ENCODE measurements around a stretch of chr10.

- PRO-cap, result no peak
Observed at GRCh38 chr10:7119522-7120094, 291.2 kb downstream of the SFMBT2 start.

GRCh38 chr10:7306067-7306338, 104.8 kb downstream of the SFMBT2 start:
- PRO-cap, result no peak

GRCh38 chr10:7401671-7402095, 9.2 kb downstream of the SFMBT2 start:
- PRO-cap, result unidirectional peak, plus-strand start at chr10:7402026

DNA sequence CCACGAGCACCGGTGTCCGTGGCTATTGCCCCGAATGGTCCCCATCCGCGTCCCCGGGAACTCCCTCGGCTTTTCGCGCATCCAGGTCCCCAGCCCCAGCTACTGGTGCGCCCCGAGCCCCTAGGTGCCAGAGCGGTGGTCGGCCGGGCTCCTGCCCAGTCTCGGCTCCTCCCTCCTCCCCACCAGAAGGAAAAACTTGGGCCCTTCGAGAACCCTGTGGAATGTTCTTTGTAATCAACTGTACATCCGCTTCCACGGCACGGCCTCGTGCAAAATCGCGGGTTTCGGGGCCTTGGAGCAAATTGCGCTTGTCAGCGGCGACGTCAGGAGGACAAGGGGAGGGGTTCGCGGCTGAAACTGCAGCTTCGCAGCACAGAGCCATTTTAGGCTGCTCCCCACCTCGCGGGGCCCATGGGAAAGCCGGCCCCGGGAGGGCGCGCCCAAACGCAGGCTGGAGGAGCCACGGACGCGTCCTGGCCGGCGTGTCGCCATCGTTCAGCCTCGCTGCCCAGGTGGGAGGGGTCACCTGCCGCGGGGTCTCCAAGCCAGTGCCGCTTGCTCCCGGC, 2.9 kb downstream of the SFMBT2 start:
- PRO-cap, result unidirectional peak, minus-strand start at position 178 of the sequence

DNA sequence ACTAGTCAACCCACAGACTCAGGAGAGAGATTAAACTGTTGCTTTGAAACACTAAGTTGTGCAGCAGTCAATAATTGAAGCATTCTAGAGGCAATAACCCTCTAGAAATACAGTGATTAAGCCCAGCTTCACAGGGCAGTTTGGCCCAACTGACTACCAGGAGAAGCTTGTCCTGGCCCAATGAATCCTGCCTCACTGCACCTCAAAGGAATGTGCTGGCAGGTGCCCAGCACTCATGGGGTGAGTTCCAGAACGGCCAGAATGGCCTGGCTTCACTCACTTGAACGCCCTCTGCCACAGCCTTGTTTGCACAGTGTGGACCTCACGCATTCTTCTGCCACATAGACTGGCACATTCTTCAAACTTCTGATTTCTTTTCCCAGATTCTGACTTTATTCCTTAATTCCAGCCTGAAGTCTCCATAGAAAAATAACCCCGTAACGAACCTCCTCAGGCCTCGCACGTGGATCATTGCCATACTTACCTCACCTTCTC, 6.6 kb upstream of the ITIH2 start:
- PRO-cap, result no peak

- PRO-cap, result no peak
Observed at GRCh38 chr10:7854751-7855710, 36.7 kb downstream of the TAF3 start.

DNA sequence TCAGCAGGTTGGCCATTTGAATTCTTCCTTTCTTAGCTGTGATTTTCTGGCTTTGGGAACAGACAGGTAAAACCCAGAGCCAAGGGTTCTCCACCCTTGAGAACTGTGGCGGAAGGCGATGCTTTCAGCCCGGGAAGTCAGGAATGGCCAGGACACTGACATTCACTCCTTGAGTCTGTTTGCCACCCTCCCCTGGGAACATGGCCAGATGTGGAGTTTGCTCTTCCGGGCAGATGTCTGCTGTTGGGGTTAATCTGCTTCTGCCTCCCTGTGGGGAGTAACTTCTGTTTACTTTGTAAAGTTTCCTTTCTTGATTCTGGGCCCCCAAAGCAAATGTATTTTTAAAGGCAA, 17.7 kb downstream of the GATA3 start:
- PRO-cap, result no peak

- PRO-cap, result no peak
Observed at GRCh38 chr10:8366088-8366775, 311.7 kb downstream of the GATA3 start.

DNA sequence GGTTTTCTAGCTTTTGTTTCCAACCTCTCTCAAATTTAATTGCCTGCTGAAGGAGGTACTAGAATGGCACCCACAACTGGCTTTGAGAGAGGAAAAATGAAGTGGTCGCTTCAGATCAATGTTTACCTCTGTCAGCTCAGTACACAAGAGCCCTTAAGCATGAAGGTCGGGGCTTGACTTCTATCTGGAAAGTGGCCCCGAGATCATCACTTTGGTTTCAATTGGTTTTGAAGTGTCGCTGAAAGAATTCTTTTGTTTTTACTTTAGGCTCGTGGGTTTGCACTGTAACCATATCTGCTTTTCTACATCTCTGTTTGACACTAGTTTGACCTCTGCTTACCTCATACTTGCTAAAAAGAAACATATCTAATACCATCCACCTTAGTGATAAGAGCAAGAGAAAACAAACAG, 361.7 kb downstream of the GATA3 start:
- PRO-cap, result no peak

- PRO-cap, result no peak
Observed at GRCh38 chr10:8416571-8416789, 362.0 kb downstream of the GATA3 start.

GRCh38 chr10:9016744-9017414, 962.4 kb downstream of the GATA3 start:
- PRO-cap, result no peak

DNA sequence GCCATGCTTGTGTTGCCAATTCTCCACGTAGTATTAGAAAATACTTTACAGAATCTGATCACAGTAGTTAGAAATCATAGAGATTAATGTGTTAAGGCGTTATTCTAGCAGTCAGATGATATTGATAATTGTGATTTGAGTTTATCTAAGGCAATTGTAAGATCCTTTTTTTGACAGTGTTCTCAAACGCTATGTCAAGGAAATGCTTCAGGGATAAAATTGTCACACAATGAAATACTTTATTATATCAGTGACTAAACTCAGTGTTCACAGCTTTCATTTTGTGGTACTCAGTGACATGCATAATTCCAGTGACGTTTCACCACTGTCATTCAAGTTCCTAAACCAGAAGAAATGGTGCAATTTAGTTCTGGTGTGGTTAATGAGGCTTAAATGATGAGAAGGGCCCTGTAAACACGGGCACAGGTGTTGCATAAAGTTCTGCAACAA, 1246.9 kb downstream of the GATA3 start:
- PRO-cap, result no peak

GRCh38 chr10:9462246-9462495, 1407.7 kb downstream of the GATA3 start:
- PRO-cap, result no peak

DNA sequence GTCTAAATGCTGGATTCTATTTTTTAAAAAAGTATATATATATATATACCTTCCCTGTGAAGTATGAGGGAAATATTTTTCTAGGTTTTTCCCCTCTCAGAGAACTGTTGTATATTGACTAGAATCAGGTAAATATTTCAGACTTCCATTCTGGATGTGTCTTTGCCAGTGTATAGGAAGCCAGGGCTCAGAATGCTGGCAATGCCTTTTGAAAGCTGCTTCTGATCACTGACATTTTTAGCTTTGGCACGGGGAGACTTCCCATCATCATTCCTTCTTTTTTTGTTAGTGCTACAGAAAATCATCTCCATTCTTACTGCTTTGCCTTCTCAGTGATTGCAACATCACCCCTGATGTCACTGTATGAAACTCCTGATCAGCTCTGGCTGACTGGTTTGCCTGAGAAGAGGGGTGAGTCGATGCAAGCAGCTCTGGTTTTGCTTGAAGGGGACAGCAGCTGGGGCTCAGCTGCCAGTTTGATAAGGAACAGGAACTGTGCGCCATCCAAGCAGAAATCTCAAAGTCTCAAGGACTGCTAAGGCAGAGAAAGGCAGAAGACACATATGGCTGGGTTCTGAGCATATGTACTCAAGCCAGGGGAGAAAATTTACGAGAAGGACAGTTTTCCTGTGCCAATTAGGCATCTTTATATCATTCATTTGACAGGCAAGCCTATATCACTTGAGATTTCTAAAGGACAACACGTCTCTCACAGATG, 808.6 kb upstream of the CELF2 start:
- PRO-cap, result no peak

- PRO-cap, result unidirectional peak, plus-strand start at chr10:10845340
Observed at GRCh38 chr10:10845045-10845605, 172.5 kb upstream of the CELF2 start.

GRCh38 chr10:11056864-11057315, 39.2 kb downstream of the CELF2 start:
- PRO-cap, result no peak

DNA sequence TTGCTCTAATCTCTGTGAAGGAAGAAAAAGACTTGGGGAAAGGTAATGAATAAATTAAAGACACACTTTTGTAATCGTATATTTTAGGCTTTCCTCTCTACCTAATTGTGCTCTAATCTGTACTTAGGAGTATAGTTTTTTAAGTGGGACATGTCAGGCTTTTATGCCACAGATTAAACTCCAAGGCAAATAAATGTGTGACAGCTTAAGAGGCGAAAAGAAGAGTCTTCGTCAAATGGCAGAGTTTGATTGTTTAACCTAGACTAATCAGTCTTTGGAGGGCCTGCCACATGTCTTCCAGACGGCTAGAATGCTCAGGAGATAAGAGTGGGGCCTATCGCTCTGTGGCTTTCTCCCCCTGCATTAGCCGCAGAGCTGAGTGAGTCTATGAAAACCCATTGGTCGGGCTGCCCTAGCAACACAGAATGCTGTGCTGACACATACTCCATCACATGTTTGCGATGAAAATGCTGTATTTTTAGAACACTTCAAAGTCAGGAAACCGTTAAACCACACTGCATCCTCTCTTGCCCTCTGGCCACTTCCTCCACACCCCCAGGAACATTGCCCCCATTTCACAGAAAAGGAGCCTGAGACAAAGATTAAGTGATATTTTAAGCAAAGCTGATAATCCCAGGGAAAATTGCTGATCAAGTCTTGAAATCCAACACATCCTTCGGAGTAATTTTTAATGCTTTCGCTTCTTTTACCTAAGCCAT, 160.9 kb downstream of the CELF2 start:
- PRO-cap, result no peak

GRCh38 chr10:11182373-11182883, 164.8 kb downstream of the CELF2 start:
- PRO-cap, result no peak

DNA sequence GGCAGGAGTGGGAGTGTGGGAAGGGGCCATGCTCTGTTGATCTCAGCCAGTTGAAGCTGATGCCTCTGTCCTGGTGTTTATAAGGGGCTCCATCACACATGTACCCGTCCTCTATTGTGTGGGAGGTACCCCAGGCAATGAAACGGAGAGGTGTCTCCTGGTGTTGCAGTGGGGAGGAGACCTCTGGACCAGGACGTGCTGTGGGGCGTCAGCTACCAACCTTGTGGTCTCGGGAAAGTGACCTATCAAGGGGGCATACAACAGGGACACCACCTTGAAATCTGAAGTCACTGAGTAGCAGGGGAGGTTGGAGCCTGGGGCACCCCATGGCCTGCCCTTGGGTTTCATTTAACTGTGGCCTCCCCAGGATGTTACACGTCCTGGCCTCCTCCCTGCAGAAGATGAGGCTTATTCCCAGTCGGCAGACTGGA, 173.6 kb downstream of the CELF2 start:
- PRO-cap, result no peak

GRCh38 chr10:11207756-11208916, 190.5 kb downstream of the CELF2 start:
- PRO-cap, result no peak